ENCODE measurements around a stretch of chr19.

DNA sequence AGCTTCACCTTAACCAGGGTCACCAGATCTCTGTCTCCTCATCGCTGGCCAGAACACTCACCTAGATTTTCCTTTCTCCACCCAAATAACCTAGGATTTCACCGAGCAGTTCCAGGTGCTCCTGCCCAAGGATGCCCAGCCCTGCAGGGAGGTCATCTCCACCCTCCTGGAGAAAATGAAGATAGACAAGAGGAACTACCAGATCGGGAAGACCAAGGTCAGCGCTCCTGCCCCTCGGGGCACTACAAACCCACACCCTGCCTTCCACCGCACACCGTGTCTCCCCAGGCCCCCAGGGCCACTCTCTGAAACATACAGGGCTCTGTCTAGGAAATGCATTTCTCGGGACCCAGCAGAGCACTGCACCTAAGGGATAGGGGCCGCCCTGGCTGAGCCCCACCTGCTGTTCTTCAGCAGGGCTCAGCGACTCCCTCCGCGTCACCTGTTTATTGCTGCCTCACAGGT lies 24.1 kb upstream of the USE1 start:
- PRO-cap: no peak

DNA sequence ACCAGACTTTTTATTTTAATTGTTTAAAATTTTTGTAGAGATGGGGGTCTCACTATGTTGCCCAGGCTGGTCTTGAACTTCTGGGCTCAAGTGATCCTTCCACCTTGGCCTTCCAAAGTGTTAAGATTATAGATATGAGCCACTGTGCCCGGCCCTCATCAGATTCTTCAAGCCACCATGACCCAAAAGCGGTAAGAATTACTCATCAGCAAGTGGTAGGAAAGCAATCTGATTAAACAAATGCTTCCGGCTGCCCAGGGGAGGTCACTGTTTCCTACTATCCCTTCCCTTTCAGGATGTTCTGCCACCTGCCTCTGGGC lies 7.1 kb downstream of the ABHD8 start:
- PRO-cap: no peak

GRCh38 chr19:17315546-17316334 lies 6.4 kb downstream of the DDA1 start:
- PRO-cap: no peak

DNA sequence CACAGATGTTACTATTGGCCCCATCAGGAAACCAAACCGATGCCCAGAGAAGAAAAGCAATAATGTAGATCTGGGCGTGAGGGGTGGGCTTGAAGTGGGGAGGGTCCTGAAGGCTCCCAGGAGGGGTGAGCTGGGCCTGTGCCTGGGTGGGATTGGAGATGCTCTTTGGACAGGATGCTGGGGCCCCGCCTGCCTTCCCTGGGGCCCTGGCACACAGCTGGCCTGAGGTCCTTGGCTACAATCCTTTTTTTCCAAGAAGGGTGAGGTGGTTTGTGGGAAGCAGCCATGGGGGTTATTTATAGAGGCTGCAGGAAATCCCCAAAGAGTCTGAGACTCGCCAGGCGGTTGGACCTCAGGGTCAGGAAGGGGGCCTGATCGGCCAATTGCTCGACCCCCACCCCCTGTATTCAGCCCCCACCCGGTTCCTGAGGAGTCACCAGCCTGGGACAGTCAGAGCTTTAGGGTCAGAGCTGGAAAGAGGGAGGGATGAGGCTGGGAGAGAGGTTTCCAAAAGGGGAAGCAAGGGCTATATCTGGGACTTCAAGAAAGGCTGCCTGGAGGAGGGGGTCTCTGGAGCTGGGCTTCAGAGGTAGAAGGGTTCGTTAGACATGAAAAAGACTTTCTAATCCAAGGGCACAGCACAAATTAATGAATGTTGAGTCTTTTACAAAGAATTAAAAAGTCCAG lies 10.1 kb downstream of the GTPBP3 start:
- PRO-cap: no peak

GRCh38 chr19:17358434-17358796 lies 18.7 kb downstream of the PLVAP start:
- PRO-cap: bidirectional peak, plus-strand start at chr19:17358538, minus-strand start at chr19:17358540

DNA sequence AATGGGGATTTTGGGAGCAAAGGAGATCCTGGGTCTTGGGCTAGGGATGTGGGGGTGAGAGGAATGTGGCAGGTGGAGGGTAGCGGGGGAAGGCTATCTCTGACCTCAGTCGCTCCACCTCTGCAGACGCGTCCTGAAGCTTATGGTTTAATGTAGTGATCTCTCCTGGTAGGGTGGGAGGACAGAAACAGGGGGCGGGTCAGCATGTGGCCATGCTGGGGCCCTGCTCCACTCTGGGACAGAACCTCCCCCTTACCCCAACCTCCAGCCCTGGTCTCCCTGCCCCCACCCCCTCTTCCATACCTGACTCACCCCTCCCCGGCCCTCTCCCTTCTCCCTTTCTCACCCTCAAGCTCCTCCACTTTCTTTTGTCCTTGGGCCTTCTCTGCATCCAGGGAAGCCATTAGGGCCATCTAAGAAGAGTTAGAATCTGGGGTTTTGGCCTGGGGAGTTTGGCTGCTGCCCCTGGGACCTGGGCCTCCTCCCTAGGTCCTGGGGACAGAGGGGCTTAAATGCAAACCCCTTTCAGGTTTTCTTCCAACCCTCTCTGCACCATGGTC lies 1.3 kb downstream of the BST2 start:
- PRO-cap: no peak

- PRO-cap: no peak
Observed at GRCh38 chr19:17483926-17484539, 13.7 kb downstream of the SLC27A1 start.

GRCh38 chr19:17797292-17798093 lies 2.6 kb downstream of the B3GNT3 start:
- PRO-cap: no peak

- PRO-cap: no peak
Observed at GRCh38 chr19:17931718-17932268, 1.0 kb upstream of the CCDC124 start.

GRCh38 chr19:18020038-18020763 lies 12.2 kb downstream of the ARRDC2 start:
- PRO-cap: bidirectional peak, plus-strand start at chr19:18020563, minus-strand start at chr19:18020480

- PRO-cap: bidirectional peak, plus-strand start at chr19:18091465, minus-strand start at chr19:18091318
Observed at GRCh38 chr19:18090971-18091660, 4.4 kb upstream of the IL12RB1 start.

DNA sequence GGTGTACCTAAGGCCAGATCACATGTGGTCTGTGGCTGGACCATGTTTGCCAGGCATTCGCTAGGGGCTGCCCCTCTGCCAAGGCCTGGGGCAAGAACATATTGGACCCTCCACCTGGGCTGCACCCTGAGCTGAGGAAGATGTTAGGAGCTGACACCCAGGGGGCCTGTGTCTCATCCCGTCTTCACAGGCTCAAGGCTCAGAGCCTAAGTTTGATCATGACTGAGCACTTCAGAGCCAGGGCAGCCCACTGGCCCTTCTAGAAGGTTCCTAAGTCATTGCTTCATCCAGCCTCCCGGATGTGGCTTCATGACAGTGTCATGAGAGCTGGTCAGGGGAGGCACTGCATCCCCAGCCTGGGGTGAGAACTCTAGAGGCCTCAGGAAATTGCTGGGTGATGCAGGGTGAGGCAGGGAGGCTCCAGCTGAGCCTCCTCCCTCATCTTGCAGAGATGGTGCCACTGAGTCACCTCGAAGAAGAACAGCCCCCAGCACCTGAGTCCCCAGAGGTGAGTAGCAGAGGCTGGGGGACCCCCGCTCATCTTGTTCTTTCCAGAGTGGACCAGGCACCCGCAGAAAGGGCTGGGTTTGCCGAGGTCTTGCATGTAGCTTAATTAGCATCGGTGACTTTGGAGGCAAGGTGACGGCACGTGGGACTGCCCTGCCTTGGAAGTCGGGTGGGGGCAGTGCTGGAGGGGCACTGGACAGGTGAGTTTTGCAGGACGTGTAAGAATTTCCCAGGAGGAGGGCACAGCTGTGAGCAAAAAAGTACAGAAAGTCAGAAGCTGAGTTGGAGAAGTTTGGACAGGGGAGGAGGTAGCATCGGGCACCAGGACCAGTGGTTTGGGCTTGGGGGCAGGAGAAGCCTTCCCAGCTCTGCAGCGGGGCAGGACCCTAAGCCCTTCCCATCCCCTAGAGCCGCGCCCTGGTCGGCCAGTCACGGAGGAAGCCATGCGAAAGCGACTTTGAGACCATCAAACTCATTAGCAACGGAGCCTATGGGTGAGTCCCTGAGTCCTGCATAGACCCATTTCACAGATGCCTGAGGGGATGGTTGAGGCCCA lies 24.7 kb upstream of the PIK3R2 start:
- PRO-cap: no peak

- PRO-cap: no peak
Observed at GRCh38 chr19:18145649-18145938, 7.4 kb upstream of the PIK3R2 start.

- PRO-cap: no peak
Observed at GRCh38 chr19:18160439-18160930, 7.5 kb downstream of the PIK3R2 start.

- PRO-cap: no peak
Observed at GRCh38 chr19:18182891-18183366, 9.3 kb downstream of the IFI30 start.

GRCh38 chr19:18204972-18205471 lies 1.2 kb upstream of the RAB3A start:
- PRO-cap: bidirectional peak, plus-strand start at chr19:18205311, minus-strand start at chr19:18205181

DNA sequence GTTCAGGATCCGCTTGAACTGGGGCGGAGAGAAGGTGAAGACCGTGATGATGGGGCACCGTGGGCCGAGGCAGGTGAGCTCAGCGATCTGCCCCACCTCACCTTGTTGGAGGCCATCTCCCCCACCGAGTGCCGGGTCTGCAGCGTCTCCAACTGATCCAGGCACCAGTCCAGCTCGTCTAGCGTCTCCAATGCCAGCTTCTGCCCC lies 6.0 kb downstream of the PDE4C start:
- PRO-cap: no peak

- PRO-cap: no peak
Observed at GRCh38 chr19:18254963-18255140, 19.4 kb downstream of the IQCN start.

GRCh38 chr19:18280536-18280943 lies 882 bp downstream of the JUND start:
- PRO-cap: no peak

- PRO-cap: no peak
Observed at GRCh38 chr19:18287852-18288656, 6.6 kb upstream of the JUND start.